HTR-8/SVneo (cell line): Measurements from ENCODE around the genes OR4D1, MKS1, MTMR4, SEPTIN4 and PRR11.

DNA sequence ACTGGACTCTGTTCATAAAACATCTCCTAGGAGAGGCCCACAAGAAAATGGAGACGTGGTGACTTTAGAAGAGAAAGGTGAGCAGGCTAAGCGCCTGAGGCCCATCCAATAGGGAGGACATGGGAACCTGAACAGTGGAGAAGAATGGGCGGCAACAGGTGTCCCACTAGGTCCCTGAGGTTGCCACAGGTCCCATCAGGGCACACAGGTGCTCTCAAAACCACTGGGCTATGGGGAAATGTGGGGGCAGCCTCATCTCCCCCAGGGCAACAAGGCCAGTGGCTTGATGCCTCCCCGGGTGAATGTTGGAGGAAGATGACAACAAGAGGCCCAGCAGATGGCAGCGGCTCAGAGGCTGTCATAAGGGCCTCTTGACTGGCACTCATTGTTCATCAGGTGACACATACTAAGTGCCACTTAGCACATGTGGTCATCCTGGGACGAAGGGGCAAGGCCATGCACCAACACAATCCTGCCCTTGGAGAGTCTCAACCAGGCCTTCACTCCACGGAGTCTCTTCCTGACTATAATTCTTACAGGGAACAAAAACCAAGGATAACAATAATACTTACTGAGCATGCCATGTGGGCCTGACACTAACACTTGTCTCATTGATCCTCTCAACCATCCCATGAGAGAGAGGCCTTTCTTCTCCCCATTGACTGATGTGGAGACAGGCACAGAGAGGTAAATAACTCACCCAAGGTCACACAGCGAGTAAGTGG lies 38.1 kb downstream of the CUEDC1 start:
- RRBS: no CpG with 5 or more reads among the region's 8 CpGs

DNA sequence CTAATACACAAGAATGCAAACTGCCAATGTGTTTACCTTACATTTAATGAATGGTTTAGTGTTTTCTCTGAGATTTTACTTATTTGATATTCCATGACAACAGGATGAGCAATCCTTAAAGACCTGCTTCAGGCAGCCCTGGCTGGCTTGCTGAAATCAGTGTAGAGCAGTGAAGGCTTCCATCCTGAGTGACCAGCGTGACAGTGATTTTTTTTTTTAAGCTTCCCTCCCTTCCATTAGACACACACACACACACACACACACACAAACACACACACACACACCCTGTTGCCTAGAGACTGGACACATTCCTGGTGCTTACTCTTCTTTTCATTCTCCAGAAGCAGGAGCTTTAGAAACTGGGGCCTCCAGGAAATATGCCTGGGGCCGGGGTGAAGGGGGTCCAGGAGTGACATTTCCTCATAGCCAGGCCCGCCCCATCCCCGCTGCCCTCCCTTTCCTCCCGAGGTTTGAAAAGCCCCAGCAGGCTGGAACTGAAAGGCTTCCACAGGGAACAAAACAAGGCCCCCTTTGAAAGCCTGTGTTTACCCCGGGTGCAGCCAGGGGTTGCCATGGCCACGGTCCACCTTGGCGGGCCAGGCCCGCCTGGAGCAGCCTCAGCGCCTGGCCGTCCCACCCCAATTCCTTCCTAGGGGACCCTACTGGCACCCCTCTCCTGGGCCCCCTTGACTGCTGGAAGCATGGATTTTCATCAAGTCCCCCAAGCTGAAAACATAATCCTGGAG lies 19.9 kb downstream of the CUEDC1 start:
- RRBS: no CpG with 5 or more reads among the region's 11 CpGs

- RRBS: no CpG with 5 or more reads among the region's 3 CpGs
Measured at GRCh38 chr17:57990579-57991136, 2.6 kb upstream of the VEZF1 start.

DNA sequence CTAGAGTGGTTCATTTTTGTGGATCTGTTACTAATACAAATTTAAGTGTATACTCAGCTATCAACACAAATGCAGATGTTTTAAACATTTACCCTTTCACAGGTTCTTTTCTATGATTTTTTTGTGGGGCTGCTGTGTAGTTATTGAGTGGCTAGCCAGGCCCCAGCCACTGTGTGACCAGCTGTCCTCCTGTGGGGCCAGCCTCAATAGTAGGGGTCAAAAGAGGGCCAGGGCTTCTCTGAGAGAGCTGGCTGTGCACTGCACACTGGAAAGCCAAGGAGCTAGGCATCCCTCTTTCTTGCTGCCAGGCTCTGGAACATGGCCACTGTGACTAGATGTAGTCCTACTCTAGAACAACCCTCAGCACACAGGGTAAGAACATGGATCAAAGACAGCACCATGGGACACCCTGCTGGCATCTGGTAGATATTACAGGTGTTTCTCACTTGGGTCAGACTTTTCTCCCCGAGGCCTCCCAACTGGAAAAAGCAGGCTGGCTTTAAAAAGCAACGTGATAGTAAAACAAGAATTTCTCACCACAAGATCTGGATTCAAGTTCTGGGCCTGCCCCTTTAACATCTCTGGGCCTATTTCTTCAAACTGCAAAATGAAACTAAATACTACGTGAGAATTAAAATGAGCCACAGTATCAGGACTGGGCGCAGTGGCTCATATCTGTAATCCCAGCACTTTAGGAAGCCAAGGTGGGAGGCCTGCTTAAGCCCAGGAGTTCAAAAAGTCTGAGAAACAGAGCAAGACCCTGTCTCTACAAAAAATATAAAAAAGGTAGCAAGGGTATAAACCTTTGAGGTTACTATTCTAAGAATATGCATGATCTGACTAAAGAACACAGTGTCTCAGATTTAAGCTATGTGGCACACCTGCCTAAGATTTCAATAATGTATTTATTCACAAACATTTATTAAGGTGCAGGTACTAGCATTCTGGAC lies 7.4 kb upstream of the VEZF1 start:
- RRBS: no CpG with 5 or more reads among the region's 4 CpGs

DNA sequence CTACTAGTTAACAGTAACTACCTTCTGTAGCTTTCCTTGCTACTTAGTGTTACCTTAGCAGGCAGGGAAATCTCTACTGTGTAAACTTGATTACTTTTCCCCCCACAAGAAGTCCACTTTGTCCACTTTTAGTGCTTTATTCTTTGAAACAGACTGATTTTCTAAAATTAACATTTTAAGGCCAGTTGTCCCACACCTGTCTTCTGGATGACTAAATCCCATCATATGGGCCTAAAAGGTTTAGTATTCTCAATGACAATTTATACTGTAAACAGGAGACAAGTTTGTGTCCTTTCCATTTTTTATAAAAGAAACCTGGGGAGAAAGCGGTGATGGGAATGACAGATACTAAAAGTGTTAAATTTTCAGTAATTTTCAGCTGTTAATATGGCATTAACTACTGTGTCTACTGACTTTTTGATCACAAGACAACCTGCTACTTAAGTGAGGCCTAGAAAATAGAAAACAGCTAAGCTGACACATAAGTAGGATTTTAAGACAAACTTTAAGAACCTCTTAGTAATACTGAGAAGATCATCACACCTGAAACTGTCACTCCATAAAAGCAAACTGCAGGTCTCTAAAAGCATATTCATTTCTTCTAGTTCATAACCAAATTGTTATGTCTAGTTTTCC lies 8.2 kb downstream of the SRSF1 start:
- RRBS: no CpG with 5 or more reads among the region's 1 CpG

GRCh38 chr17:58001357-58002208 lies 5.5 kb downstream of the SRSF1 start:
- RRBS: no CpG with 5 or more reads among the region's 2 CpGs

DNA sequence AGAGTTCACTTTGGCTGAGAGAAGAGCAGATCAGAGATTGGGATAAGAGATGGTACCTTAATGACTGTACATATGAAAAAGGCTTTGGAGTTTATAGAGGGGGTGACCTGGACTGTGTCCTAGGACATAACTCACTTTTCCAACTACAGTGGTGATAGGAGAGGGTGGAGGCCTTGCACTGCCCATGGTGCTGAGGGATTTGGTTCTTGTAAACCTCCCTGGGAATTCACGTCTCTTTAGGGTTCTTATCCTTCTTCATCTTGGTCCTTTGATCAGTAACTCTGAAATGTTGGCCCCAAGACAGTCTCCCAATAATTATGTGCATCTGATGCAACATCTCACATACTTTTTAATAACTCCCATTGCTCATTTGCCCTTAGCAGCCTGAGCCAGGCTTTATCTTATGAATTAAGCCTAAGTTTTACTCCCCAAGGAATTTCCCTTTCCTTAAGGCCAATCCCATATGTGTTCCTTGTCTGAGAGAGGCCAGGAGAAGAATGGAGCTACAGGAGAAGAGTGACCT lies at the start of gene OR4D1:
OR4D1 (plus strand) TSS at position 424 of the 523 bp plus-strand sequence.
- RRBS: no CpG with 5 or more reads among the region's 1 CpG

- RRBS: 6% methylated on average over 16 of the region's 55 CpGs
Measured at GRCh38 chr17:58218987-58219642, at the start of gene MKS1. TSS of gene MKS1 (minus strand) at chr17:58219255.

GRCh38 chr17:58232538-58233130 lies 5.8 kb upstream of the LPO start:
- RRBS: no CpG with 5 or more reads among the region's 10 CpGs

DNA sequence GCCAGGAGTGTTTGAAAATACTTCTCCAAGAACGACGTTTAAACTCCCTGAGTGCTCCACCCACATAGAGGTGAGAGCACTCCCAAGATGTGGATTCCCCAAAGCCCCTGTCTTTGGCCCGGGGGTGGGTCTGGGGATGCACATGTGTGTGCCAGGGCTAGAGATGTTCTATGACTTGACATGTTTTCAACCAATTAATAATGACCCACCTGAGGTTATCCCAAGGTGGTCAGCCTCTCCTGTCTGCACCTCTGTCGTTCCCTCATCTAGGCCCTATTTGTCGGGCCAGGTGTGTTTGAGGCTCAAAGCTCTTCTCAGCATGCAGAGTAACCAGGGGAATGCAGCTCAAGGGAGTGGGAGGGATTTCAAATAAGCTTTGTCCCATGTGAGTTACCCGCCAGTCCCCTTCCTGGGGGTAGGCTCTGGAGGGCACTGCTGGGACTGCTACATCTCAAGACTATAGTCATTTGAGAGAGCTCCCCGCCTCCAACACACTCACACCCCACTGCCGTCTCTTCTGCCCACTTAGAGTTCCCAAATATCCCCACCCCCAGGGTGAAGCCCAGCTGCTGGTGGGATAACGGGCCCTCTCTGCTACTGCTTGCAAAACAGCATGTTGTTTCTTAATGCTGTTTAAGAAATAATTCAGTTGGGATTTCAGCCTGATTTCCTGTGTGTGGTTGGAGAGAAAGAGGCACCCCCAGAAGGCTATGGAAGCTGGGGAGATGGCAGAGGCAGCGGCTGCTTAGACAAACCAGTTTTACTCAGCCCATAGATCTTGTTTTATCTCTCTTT lies 3.8 kb upstream of the MPO start:
- RRBS: no CpG with 5 or more reads among the region's 10 CpGs

- RRBS: 74% methylated on average over 5 of the region's 15 CpGs
Measured at GRCh38 chr17:58322887-58323737, 5.5 kb downstream of the TSPOAP1 start.

DNA sequence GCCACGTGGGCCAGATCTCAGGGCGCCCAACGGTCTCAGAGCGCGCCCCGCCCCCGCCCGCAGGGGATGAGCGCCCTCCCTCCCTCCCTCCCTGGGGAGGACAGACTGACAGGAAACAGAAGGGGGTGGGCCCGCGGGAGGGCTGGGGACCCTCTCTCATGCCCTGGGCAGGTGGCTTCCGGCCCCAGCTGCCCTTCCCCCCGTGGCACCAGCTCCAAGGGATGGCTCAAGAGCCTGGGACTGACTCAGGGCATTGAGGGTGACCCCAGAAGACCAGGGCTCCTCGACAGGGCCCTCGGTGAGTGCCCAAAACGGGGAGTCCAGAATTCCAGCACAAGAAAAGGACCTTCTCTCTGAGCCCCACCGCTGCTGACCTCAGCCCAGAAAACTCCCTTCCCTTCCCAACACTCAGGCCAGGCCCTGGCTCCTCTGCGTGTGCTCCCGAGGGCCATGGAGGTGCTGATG lies 4.0 kb upstream of the TSPOAP1 start:
- RRBS: no CpG with 5 or more reads among the region's 19 CpGs

DNA sequence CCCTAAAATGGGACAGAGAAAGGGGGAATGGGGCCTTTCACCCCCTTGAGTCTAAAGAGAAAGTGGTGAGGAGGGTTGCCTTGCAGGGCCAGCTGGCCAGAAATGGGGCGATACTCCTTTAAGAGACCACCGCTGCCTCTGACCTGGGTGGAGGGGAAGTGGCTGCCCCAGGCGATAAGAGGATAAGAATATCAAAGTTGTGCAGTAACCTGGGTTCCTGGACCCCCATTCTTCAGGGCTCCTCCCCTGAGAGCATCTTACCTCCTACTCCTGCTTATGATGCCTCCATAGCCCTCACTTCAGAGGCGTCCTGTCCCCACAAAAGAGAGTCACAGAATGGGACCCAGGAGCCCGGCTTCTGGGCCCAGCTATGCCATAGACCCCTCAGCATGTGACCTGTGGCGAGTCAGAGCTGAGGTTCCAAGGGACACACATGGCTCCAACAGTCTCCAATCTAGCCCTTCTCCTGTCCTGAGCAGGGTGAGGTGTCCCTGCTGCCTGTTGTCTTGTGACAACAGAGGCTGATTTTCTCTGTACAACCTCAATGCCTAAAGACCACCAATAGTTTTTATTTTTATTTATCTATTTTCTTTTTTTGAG lies 5.3 kb upstream of the TSPOAP1 start:
- RRBS: no CpG with 5 or more reads among the region's 6 CpGs

GRCh38 chr17:58336695-58337077 lies 8.1 kb upstream of the TSPOAP1 start:
- RRBS: no CpG with 5 or more reads among the region's 3 CpGs

DNA sequence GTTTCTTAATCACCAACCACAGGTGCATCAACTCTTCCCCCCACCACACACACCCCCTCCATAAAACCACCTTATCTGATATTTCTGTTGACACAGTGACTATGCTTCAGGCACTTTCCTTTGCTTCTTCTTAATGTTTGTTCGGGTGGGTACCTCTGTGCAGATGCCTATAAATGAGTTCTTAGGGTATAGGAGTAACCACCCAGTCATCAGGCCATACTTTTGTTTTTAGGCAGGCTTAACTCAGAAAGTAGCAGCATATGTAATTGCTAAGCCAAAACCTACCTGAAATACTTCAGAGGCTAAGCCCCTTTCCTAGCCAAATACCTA lies 29.4 kb downstream of the RNF43 start:
- RRBS: no CpG with 5 or more reads among the region's 1 CpG

GRCh38 chr17:58414990-58415700 lies 2.2 kb downstream of the RNF43 start:
- RRBS: no CpG with 5 or more reads among the region's 4 CpGs

DNA sequence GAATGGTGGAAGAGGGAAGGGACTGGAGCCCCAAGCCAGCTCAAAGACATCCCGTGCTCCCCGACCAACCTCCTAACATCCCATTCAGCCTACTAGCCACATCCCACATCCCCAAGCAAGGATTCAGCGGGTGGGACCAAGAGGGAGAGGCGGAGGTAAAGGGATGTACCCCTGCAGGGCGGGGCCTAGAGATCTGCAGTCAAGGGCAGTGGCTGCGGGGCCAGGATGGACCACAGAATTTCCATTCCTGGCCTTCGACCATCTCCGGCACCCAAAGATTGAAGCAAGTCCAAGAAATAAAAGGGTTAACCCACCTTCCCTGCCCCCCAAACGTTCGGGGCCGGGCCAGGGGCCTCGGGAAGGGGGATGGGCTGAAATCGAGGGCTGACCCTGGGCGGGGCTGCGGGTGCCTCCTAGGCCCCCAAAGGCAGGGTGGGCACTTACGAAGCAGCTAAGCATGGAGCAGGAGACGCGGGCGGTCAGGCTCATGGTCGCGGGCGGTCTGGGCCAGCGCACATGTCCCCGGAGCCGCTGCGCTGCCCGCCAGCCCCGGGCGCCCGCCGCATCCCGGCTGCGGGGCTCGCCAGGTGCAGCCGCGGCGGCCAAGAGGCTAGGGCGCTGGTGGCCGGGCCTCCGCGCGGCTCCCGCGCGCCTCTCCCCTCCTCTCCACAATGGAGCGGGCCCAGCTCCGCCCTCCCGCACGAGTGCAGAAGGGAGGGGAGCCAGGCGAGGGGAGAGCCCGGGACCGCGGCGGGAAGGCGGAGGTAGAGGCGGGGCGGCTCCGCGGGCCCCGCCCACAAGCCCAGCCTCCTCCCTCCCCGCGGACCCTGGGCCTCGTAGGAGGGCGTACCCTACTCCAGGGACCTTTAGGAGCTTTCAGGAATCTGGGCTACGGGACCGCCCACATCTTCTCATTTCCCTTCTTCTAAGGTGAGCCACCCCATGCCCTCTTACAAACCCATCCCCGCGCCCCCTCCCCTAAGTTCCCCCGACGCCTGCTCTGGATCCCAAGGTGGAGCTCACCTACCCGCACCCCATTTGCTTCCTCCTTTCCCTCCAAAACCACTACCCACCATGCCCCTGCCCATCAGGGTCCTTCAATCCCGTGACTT lies at the start of gene MTMR4:
MTMR4 (minus strand) TSS at position 720 of the 1,112 bp plus-strand sequence.
- RRBS: 1% methylated on average over 20 of the region's 72 CpGs

- RRBS: no CpG with 5 or more reads among the region's 5 CpGs
Measured at GRCh38 chr17:58544039-58544597, at the start of gene SEPTIN4. TSS of gene SEPTIN4 (minus strand) at chr17:58544328.

GRCh38 chr17:59155028-59156082 lies at the start of gene PRR11:
TSS of gene PRR11 (plus strand) at chr17:59155746.
- RRBS: 1% methylated on average over 9 of the region's 45 CpGs

- RRBS: no CpG with 5 or more reads among the region's 2 CpGs
Measured at GRCh38 chr17:59165859-59166477, 10.4 kb downstream of the PRR11 start.